GM12878 (cell line): ENCODE data around the genes NFKB1 and CENPE.

GRCh38 chr4:99855634-99856131 lies 38.5 kb downstream of the LAMTOR3 start:
- RAMPAGE, long total RNA = no peak
- RRBS, 2 experiments = no CpG with 5 or more reads among the region's 1 CpG
CAGE:
- cytosol, long polyA minus RNA = no peak
- cytosol, long polyA plus RNA = no peak
- long polyA plus RNA = no peak
- nucleolus, long total RNA = no peak
- nucleus, long polyA plus RNA = no peak
- nucleus, long total RNA = no peak

DNA sequence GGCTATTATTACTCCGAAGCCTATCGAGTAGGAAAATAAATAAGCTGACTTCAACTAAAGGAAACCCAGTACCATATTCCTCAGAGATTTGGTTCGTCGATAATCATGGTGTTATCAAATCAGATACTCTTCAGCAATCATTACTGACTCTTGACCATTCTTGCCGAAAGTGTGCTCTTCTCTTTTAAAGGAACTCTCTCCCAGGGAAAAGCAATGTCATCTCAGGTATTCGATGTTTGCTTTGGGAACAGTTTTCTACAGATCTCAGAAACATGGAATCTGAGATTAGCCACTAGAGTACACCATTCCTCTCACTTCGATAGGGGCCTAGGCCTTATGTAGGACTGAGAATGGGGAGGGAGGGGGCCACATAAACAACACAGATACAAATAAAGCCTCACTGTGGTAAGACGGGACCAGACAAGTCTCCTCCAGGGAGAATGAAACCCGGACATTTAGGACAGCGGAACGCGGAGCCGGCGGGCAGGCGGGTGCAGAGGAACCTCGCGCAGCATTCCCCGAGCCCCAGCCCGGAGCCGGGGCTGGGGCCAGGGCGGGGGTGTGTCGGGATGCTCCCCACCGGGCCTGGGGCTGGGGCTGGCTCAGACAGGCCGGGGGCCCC lies 583 bp downstream of the DNAJB14 start:
- RAMPAGE, long total RNA = no peak
- RRBS, 2 experiments = under 1 to 2% methylated on average over 11 of the region's 24 CpGs
CAGE:
- cytosol, long polyA minus RNA = no peak
- cytosol, long polyA plus RNA = no peak
- long polyA plus RNA = no peak
- nucleolus, long total RNA = no peak
- nucleus, long polyA plus RNA = no peak
- nucleus, long total RNA = no peak

DNA sequence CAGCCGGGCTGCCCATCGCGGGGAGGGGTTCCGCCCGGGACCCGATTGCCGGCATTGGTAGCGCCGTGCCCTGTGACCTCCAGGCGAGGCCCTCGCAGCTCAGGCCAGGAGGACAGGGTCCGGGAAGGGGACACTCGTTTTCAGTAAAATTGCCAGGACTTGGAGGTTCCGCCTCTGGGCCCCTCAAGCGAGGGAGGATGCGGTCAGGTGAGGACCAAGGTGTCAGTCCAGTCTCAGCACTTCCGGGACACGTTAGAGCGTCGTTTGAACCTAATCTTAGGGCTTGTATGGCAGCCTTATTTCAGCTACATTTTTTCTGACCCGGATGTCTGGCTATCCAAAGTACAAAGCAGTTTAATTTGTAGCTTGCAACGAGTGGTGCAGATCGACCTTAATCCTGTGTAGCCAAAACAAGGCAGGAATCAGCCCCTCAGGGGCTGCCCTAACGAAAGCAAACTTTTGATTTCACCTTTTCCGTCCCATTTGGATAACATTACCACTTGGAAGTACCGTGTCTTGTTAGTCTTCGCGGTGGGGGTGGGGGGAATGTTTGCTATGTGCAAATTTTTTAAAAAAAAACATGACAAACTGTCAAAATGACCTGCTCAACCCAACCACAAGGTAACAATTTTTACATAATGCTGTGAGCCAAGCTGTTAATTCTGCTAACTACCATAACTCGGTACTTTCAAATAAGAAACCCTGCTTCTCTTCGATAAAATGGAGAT lies 657 bp upstream of the DNAJB14 start:
- RAMPAGE, long total RNA = no peak
- RRBS, 2 experiments = 2 to 8% methylated on average over 5 to 10 of the region's 30 CpGs
CAGE:
- cytosol, long polyA minus RNA = no peak
- cytosol, long polyA plus RNA = no peak
- long polyA plus RNA = no peak
- nucleolus, long total RNA = no peak
- nucleus, long polyA plus RNA = no peak
- nucleus, long total RNA = no peak

GRCh38 chr4:100516128-100516634 lies 1.6 kb downstream of the EMCN start:
- RAMPAGE, long total RNA = no peak
- RRBS, 2 experiments = no CpG with 5 or more reads among the region's 8 CpGs
CAGE:
- cytosol, long polyA minus RNA = no peak
- cytosol, long polyA plus RNA = no peak
- long polyA plus RNA = no peak
- nucleolus, long total RNA = no peak
- nucleus, long polyA plus RNA = no peak
- nucleus, long total RNA = no peak

DNA sequence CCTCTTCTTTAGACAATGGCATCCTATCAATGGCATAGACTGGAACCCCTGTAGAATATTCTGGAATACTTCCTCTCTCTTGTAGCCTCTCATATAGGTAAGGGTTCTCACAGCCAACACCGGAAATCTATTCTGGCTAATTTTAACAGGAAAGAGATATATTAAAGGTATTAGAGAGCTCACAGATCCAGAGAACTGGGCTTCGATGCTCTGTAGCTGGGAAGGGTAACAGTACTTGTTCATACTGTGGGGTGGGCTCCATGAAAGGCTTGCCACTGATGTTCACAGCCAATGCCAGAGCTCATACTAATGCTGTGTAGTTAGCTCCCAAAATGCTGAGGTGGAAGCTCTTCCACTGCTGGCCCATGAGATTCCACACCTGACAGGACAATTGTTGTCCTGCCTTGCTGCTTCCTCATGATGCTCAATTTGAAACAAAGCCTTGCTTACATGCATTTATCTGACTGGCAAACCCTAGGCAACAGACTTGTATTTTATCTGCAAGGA lies 310.4 kb downstream of the PPP3CA start:
- RAMPAGE, long total RNA = no peak
- RRBS, 2 experiments = no CpG with 5 or more reads among the region's 2 CpGs
CAGE:
- cytosol, long polyA minus RNA = no peak
- cytosol, long polyA plus RNA = no peak
- long polyA plus RNA = no peak
- nucleolus, long total RNA = no peak
- nucleus, long polyA plus RNA = no peak
- nucleus, long total RNA = no peak

GRCh38 chr4:101230688-101230995 lies 116.7 kb downstream of the PPP3CA start:
- RAMPAGE, long total RNA = no peak
- RRBS, 2 experiments = no CpG with 5 or more reads among the region's 2 CpGs
CAGE:
- cytosol, long polyA minus RNA = no peak
- cytosol, long polyA plus RNA = no peak
- long polyA plus RNA = no peak
- nucleolus, long total RNA = no peak
- nucleus, long polyA plus RNA = no peak
- nucleus, long total RNA = no peak

GRCh38 chr4:101791312-101791612 lies 732 bp downstream of the BANK1 start:
- RAMPAGE, long total RNA = no peak
- RRBS, 2 experiments = no CpG with 5 or more reads among the region's 7 CpGs
CAGE:
- cytosol, long polyA minus RNA = no peak
- cytosol, long polyA plus RNA = no peak
- long polyA plus RNA = no peak
- nucleolus, long total RNA = no peak
- nucleus, long polyA plus RNA = no peak
- nucleus, long total RNA = no peak

- RAMPAGE, long total RNA = no peak
- RRBS, 2 experiments = no CpG with 5 or more reads among the region's 6 CpGs
CAGE:
- cytosol, long polyA minus RNA = no peak
- cytosol, long polyA plus RNA = no peak
- long polyA plus RNA = no peak
- nucleolus, long total RNA = no peak
- nucleus, long polyA plus RNA = no peak
- nucleus, long total RNA = no peak
Observed at GRCh38 chr4:101813491-101814125, 23.1 kb downstream of the BANK1 start.

DNA sequence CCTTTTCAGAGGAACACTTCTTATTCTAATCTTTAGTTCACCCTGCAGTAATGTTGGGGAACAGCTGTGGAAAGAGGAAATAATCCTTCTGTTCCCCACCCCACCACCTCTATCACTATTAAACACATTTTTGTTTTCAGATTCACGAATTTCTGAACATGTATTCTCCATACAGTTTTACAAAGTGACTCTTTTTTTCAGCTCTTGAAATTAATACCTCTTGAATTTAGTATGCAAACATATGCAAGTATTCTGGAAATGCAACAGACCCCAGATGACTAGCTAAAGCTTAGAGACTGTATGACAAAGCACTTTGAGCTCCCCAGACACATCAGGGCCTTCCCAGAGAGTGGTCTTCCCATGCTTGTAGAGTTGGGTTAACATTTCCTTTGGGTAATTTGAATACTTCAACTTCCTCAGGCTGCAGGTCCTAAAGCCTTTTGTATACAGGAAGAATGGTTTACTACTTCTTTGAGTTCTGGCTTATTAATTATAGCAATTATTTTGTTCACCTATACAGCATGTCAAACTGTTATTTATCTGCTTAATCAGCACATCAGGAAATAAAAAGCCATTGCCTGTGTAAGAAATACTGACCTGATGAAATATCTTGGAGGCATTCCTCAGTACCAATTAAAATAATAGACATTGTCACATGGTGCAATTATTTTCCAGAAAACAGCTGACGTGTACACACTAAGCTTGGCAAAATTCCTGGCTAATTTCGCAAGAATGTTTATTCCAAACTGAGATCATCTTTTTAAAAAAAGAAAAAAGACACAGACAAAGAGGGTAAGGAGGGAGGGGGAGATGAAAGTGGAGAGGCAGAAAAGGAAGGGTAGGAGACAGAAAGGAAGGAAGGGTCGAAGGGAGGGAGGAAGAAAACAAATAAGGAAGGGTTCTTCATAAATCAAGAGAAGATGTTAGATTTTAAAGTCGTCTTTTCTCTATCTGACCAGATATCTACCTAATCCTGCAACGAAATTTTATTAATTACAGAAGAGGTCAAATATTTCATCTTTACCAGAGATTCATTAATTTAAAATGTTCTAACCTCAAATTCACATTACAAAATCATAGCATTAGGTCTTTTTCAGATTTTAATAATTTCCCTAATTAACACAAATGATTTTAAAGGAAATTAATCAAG lies 62.0 kb upstream of the NFKB1 start:
- RAMPAGE, long total RNA = no peak
- RRBS, 2 experiments = no CpG with 5 or more reads among the region's 6 CpGs
CAGE:
- cytosol, long polyA minus RNA = no peak
- cytosol, long polyA plus RNA = no peak
- long polyA plus RNA = no peak
- nucleolus, long total RNA = no peak
- nucleus, long polyA plus RNA = no peak
- nucleus, long total RNA = no peak

- RAMPAGE, long total RNA = no peak
- RRBS, 2 experiments = under 1 to 2% methylated on average over 23 to 28 of the region's 67 CpGs
CAGE:
- cytosol, long polyA minus RNA = start-site peak on the plus strand at chr4:102501381-102501447, 182 reads
- cytosol, long polyA plus RNA = start-site peak on the plus strand at chr4:102501306-102501438, 919 and 155 reads in 2 replicates
- long polyA plus RNA = start-site peak on the plus strand at chr4:102501319-102501436, 620 and 668 reads in 2 replicates
- nucleolus, long total RNA = start-site peak on the plus strand at chr4:102501331-102501392, 226 reads
- nucleus, long polyA plus RNA = start-site peak on the plus strand at chr4:102501323-102501440, 138 and 490 reads in 2 replicates
- nucleus, long total RNA = no peak
Observed at GRCh38 chr4:102500735-102501466, at the start of gene NFKB1. Gene NFKB1 (plus strand): TSS chr4:102501359.

DNA sequence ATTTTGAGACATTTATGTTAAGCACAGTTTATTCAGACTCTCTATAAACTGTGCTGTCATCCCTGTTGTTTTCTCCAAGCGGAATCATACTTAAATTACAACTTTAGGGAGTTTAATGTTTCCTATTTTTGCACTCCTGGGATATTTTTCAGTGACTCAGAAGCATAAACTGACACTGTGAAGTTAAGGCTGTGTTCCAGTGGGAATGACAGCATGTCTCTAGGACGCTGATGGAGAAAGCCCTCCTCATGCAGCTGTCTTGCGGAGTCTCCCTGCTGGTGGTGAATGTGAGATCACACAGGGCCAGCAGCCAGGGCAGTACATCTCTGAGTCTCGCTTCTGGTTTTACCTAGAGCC lies 53.3 kb downstream of the NFKB1 start:
- RAMPAGE, long total RNA = no peak
- RRBS, 2 experiments = no CpG with 5 or more reads among the region's 4 CpGs
CAGE:
- cytosol, long polyA minus RNA = no peak
- cytosol, long polyA plus RNA = no peak
- long polyA plus RNA = no peak
- nucleolus, long total RNA = no peak
- nucleus, long polyA plus RNA = no peak
- nucleus, long total RNA = no peak

- RAMPAGE, long total RNA = no peak
- RRBS, 2 experiments = no CpG with 5 or more reads among the region's 3 CpGs
CAGE:
- cytosol, long polyA minus RNA = no peak
- cytosol, long polyA plus RNA = no peak
- long polyA plus RNA = no peak
- nucleolus, long total RNA = no peak
- nucleus, long polyA plus RNA = no peak
- nucleus, long total RNA = no peak
Observed at GRCh38 chr4:102794450-102794941, 32.9 kb downstream of the UBE2D3 start.

- RAMPAGE, long total RNA = no peak
- RRBS, 2 experiments = no CpG with 5 or more reads among the region's 8 CpGs
CAGE:
- cytosol, long polyA minus RNA = no peak
- cytosol, long polyA plus RNA = no peak
- long polyA plus RNA = no peak
- nucleolus, long total RNA = no peak
- nucleus, long polyA plus RNA = no peak
- nucleus, long total RNA = no peak
Observed at GRCh38 chr4:102824781-102825463, 2.4 kb downstream of the UBE2D3 start.

- RAMPAGE, long total RNA = no peak
- RRBS, 2 experiments = 0% methylated on average over 1 of the region's 25 CpGs
CAGE:
- cytosol, long polyA minus RNA = no peak
- cytosol, long polyA plus RNA = no peak
- long polyA plus RNA = no peak
- nucleolus, long total RNA = no peak
- nucleus, long polyA plus RNA = start-site peak on the minus strand at chr4:102868852-102868868, 51 and 44 reads in 2 replicates
- nucleus, long total RNA = no peak
Observed at GRCh38 chr4:102868567-102868934, 241 bp upstream of the CISD2 start.

GRCh38 chr4:103197655-103198805 lies at the start of gene CENPE:
Gene CENPE (minus strand): TSS chr4:103198343.
- RAMPAGE, long total RNA = start-site peak on the minus strand at chr4:103198363-103198402, 228 and 199 reads in 2 replicates
- RRBS, 2 experiments = 0% methylated on average over 5 of the region's 55 CpGs; no CpG with 5 or more reads in 1 of the 2 experiments
CAGE:
- cytosol, long polyA minus RNA = start-site peak on the minus strand at chr4:103198397-103198402, 15 reads
- cytosol, long polyA plus RNA = start-site peak on the minus strand at chr4:103198374-103198388, 99 and 109 reads in 2 replicates
- long polyA plus RNA = start-site peak on the minus strand at chr4:103198340-103198432, 126 and 161 reads in 2 replicates
- nucleolus, long total RNA = start-site peak on the minus strand at chr4:103198348-103198388, 83 reads
- nucleus, long polyA plus RNA = start-site peak on the minus strand at chr4:103198353-103198388, 514 and 513 reads in 2 replicates
- nucleus, long total RNA = start-site peak on the minus strand at chr4:103198377-103198388, 26 reads

DNA sequence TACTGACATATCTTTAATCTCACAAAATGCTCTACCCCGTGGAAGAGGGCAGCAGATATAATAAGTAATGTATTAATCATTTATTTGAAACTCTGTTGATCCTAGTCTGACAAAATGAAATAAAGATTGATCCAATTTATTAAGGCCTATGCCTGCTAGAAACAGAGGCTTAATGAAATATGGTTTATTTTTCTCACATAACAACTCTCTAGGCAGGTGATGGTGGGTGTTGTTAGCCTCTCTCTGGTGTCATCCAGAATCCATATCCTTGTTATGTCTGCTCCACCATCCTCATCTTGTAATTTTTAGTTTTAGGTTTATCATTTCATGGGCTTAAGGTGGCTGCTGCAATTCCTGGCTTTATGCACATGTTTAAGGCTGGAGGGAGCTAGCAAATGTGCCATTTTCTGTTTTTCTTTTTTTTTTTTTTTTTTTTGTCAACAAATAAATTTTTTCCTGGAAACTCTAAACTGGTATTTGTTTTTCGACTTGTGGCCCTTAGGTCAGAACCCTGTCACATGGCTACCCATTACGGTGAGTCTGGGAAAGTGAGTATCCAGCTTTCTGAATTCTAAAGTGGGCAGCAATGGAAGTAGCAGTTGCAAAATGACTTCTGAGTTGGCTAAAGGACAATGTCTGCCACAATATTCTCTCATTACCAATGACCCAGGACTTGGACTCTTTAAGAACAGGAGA lies 224.9 kb upstream of the CENPE start:
- RAMPAGE, long total RNA = no peak
- RRBS, 2 experiments = no CpG with 5 or more reads among the region's 3 CpGs
CAGE:
- cytosol, long polyA minus RNA = no peak
- cytosol, long polyA plus RNA = no peak
- long polyA plus RNA = no peak
- nucleolus, long total RNA = no peak
- nucleus, long polyA plus RNA = no peak
- nucleus, long total RNA = no peak

DNA sequence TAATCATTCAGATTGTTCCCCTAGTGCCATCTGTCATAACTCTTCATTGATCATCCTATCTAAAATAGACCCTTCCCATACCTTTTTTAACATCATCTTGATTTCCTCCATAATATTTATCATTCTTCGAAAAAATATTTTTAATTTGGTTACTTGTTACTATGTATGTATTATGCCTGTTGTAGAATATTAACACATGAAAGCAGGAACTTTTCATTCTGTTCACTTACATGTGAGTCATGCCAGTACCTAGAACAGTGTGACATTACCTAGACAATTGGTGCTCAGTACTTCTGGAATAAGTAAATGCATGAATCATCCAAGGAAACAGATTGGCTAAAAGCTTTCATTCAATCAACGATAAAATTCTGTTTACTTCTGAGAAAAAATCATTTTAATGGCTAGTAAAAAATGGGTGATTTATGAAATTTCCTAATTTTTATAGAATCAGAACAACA lies 76.4 kb downstream of the CXXC4 start:
- RAMPAGE, long total RNA = no peak
- RRBS, 2 experiments = no CpG with 5 or more reads among the region's 2 CpGs
CAGE:
- cytosol, long polyA minus RNA = no peak
- cytosol, long polyA plus RNA = no peak
- long polyA plus RNA = no peak
- nucleolus, long total RNA = no peak
- nucleus, long polyA plus RNA = no peak
- nucleus, long total RNA = no peak

DNA sequence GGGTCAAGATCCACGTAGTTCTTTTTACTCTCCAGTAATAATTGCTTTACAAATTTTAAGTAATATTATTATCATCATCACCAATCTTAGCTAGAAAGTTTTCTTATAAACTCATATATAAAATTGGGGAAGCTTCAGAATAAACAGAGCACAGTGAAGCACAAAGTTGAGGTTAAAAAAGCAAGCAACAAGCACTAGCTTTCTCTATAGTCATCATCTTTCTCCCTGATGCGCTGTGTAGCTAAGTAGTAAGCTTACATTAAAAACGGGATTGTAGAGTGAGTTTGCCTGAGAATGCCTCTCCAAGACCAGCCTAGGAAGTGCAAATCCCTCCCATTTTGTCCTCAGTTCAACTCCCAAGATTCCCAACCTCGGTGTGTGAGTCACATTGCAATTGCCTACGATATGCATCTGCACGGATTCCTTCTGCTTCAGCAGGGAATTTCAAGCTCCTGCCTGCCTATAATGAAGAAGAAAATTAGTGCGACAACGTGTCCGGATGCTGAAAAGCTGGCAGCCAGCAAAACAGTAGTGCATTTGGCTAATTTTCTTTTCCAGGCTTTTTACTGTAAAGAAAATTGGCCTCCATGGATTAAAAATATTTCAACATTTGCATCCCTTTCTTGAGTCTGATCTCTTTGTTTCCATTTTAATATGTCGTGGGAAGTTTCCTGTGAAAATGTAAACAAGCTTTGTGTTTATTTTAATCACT lies 58.6 kb upstream of the TET2 start:
- RAMPAGE, long total RNA = no peak
- RRBS, 2 experiments = no CpG with 5 or more reads among the region's 10 CpGs
CAGE:
- cytosol, long polyA minus RNA = no peak
- cytosol, long polyA plus RNA = no peak
- long polyA plus RNA = no peak
- nucleolus, long total RNA = no peak
- nucleus, long polyA plus RNA = no peak
- nucleus, long total RNA = no peak

GRCh38 chr4:105157785-105158418 lies 11.2 kb downstream of the TET2 start:
- RAMPAGE, long total RNA = no peak
- RRBS, 2 experiments = no CpG with 5 or more reads among the region's 6 CpGs
CAGE:
- cytosol, long polyA minus RNA = no peak
- cytosol, long polyA plus RNA = no peak
- long polyA plus RNA = no peak
- nucleolus, long total RNA = no peak
- nucleus, long polyA plus RNA = no peak
- nucleus, long total RNA = no peak

DNA sequence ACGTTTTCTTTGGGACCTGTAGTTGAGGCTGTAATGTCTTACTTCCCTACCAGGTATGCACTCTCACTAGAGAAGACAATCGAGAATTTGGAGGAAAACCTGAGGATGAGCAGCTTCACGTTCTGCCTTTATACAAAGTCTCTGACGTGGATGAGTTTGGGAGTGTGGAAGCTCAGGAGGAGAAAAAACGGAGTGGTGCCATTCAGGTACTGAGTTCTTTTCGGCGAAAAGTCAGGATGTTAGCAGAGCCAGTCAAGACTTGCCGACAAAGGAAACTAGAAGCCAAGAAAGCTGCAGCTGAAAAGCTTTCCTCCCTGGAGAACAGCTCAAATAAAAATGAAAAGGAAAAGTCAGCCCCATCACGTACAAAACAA lies 125.8 kb downstream of the TET2 start:
- RAMPAGE, long total RNA = no peak
- RRBS, 2 experiments = no CpG with 5 or more reads among the region's 9 CpGs
CAGE:
- cytosol, long polyA minus RNA = no peak
- cytosol, long polyA plus RNA = no peak
- long polyA plus RNA = no peak
- nucleolus, long total RNA = no peak
- nucleus, long polyA plus RNA = no peak
- nucleus, long total RNA = no peak